AG10803 (cell line): Measurements from ENCODE around the genes HIPK2, KDM7A and MKRN1.

- RRBS, result no CpG with 5 or more reads among the region's 10 CpGs
Measured at GRCh38 chr7:139643809-139644607, 120.5 kb downstream of the CLEC2L start.

- RRBS, result no CpG with 5 or more reads among the region's 9 CpGs
Measured at GRCh38 chr7:139672781-139673728, 104.7 kb downstream of the HIPK2 start.

GRCh38 chr7:139767134-139767832, 10.5 kb downstream of the HIPK2 start:
- RRBS, result no CpG with 5 or more reads among the region's 2 CpGs

DNA sequence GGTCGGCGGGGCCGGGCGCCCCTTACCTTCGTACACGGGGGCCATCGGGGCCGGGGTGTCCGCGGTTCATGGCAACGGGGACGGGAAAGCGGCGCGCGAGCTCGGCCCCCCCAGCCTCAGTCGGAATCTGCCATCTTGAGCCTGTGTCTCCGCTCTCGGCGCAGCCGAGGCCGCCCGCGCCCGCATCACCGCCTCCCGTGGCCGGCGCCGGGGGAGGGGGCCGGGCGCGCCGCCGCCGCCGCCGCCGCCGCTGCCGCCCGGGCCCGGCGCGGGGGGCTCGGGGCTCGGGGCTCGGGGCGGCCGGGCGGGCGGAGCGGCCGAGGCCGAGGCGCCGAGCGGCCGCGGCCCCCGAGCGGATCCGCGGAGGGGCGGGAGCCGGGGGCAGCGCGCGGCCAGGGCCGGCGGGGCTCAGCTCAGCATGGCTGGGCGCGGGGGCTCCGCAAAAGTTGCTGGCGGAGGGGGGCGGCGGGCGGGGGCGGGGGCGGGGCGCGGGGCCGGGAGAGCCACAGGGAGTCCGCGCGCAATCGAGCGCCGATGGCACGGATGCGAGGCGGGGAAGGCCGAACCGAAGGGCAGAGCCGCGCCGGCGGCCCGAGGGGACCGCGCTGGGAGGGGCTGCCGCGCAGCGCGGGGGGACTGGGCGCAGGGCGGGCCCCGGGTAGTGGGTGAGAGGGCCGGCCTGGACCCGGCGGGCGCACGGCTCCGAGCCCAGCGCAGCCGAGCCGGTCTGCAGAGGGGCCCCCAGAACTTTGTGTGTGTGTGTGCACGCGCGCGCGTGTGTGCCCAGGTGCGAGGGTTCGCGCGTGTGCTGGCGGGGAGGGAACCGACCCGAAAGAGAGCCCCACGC, at the start of gene HIPK2:
TSS of gene HIPK2 (minus strand) at position 420 of the 847 bp plus-strand sequence.
- RRBS, result 1% methylated on average over 72 of the region's 131 CpGs

DNA sequence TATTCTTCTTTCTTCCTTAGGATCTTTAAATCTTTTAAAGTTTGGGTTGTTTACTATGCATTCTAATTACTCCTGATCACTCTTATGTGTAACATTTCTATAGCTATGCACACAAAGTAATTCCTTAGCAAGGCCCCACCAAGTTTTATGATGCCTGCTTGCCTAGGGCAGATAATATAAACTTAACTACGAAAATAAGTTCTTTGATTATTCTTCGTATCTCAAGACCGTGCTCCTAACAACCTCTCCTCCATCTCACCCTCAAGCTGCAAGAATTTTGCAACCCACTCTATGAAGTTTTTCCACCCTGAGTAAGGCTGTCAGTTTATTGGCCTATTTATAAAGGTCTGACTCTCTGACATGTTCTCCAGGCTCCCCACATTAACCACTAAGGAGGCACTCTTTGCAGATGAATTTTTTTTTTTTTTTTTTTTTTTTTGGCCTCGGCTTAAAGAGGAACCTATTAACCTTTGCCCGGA, 56.9 kb downstream of the TBXAS1 start:
- RRBS, result no CpG with 5 or more reads among the region's 5 CpGs

- RRBS, result no CpG with 5 or more reads among the region's 9 CpGs
Measured at GRCh38 chr7:139969467-139970073, 93.2 kb downstream of the PARP12 start.

DNA sequence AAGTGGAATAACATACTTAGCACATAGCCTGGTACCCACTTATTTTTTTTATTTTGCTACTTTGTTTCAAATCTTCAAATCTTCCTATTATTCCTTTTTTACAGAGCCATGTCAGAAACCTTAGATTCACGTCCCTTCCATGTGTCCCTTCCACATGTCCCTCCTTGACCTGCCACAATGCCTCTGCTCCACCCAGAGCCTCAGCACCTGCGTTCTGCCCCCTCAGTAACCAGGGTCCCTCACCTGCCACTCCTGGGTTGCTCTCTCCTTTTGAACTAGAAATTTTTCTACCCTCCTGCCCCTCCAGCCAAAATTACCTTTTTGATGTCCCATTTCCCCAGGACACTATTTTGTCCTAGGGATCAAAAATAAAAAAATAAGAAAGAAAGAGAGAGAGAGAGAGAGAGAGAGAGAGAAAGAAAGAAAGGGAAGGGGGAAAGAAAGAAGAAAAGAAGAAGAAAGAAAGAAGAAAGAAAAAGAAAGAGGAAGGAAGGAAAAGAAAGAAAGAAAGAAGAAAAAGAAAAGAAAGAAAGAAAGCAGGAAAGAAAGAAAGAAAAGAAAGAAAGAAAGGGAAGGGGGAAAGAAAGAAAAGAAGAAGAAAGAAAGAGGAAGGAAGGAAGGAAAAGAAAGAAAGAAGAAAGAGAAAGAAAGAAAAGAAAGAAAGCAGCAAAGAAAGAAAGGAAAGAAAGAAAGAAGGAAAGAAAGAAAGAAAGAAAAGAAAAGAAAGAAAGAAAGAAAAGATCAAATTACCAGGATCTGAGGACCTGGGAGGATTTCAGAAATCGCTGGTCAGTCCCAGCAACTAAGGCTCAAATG, 78.3 kb downstream of the PARP12 start:
- RRBS, result no CpG with 5 or more reads among the region's 3 CpGs

GRCh38 chr7:140038952-140039461, 23.7 kb downstream of the PARP12 start:
- RRBS, result no CpG with 5 or more reads among the region's 8 CpGs

GRCh38 chr7:140101872-140102369, 39.2 kb upstream of the PARP12 start:
- RRBS, result no CpG with 5 or more reads among the region's 6 CpGs

GRCh38 chr7:140153777-140154396, 22.9 kb downstream of the KDM7A start:
- RRBS, result no CpG with 5 or more reads among the region's 7 CpGs

DNA sequence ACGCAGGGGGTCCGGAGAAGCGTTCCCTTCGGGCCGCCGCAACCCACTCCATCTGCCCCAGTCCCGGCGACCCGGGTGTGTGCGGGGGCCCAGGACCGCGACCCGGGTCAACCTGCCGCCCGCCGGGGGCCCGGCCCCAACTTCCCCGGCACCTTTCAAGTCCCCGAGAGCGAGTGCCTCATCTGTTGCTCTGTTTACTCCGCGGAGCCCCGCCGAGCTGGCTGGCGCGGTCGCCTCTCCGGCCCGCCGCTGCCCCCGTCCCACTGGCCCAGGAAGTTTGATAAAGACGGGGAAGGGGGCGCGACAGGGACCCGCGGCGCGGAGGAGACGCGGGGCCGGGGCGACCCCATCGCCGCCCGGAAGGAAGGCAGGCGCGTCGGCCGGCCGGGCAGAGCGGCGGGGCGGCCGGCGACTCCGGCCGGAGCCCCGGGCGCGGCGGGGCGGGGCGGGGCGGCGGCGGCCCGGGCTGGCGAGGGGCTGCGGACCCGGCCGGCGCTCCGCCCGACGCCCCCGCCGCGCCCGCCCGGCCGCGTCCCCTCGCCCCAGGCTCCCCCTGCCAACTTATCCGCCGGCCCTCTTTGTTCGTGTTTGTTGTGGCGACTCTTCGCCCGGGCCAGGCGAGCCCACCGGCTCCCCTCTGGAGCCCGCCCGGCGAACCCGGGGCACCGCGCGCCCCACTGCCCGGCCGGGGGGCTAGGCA, 716 bp downstream of the KDM7A start:
- RRBS, result 2% methylated on average over 42 of the region's 100 CpGs

- RRBS, result 2% methylated on average over 76 of the region's 144 CpGs
Measured at GRCh38 chr7:140176617-140177518, at the start of gene KDM7A. Gene KDM7A, minus strand, starts transcription at chr7:140176983.

- RRBS, result no CpG with 5 or more reads among the region's 8 CpGs
Measured at GRCh38 chr7:140212532-140213091, 35.8 kb upstream of the KDM7A start.

- RRBS, result no CpG with 5 or more reads among the region's 6 CpGs
Measured at GRCh38 chr7:140213664-140214709, 37.2 kb upstream of the KDM7A start.

DNA sequence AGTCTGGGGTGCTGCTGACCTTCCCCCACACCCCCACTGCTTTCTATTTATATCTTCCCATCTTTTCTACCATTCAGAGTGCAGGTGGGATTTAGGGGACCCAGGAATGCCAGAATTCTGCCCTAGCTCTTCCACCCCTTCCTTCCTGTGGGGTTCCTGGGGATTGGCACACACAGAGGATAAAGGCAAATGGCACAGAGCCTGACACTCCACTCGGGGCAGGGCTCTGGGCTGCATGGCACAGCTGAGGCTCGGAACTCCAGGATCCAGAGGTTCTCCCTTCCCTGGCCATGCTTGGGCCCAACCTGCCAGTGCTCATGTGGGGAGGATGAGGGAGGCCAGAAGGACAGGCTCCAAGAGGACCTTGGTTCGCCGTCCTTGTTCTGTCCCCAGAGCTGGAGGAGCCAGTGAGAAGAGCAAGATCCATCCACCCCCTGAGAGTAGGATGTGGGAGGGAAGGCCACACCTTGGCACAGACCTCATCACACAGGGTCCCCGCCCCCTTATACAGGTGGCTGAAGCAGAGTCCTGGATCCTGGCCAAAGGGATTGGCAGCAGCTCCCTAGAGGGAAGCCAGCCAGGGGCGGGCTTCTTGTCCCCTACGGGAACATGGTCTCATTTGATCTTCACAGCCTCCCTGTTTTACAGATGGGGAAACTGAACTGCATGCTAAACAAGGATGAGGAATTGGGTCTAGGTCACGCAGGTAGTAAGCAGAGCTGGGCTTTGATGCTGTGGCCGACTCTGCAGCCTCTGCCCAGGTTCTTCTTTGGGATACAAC, 61.9 kb upstream of the KDM7A start:
- RRBS, result no CpG with 5 or more reads among the region's 9 CpGs

DNA sequence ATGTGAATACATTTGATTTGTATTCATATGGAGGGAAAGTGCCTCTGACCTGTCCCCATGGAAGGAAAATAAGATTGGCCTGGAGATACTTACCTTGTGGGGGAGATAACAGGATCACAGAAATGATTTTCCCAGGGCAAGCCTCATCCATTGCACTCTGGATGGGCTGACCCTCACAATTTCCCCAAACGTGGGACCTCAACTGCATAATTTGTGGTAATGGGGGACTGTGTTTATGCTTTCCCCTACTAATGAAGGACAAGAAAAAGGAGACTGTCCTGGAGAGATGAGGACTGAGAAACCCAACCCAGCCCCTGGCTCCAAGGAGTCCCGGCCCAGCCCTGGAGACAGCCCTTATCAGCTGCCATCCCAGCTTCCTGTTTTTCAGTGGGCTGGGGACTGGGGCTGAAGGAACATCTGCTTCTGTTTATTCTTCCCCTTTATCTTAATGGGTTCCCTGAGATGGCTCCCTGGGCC, 65.0 kb upstream of the KDM7A start:
- RRBS, result no CpG with 5 or more reads among the region's 2 CpGs

DNA sequence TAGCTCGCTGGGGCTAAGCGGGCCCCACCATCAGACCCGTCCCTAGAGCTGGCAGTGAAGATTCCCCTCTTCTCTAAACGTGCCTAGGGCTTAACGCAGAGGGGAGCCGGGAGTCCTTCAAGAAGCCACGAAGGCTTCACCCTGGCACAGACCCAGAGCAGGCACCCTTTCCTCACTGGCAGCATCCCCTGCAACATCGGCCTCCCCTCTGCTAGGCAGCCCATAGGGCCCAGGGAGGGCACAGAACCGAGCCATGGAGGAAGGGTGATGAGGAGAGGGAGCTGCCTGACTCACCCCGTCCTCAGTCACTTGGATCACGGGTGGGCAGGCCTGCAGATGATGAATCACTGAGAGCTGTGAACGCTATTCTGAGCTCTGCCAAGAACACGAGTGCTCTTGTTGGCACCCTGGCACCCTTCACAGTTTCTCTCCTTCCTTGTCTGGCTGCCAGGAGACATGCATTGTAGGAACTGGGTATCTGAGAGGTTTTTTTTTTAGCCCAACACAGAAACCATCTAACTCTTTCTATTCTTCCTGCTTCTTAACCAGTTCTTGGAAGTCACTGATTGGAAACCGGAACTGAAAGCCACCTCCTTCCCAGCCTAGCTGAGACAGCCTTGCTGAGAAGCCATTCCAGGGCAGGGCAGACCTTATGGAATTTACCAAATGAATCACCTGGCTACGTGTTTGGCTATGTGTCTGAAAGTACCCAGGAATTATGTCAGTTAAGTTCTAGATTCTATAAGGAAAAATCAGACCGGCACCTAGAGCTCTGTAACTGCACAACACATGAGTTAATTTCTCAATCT, 82.2 kb downstream of the SLC37A3 start:
- RRBS, result no CpG with 5 or more reads among the region's 16 CpGs

DNA sequence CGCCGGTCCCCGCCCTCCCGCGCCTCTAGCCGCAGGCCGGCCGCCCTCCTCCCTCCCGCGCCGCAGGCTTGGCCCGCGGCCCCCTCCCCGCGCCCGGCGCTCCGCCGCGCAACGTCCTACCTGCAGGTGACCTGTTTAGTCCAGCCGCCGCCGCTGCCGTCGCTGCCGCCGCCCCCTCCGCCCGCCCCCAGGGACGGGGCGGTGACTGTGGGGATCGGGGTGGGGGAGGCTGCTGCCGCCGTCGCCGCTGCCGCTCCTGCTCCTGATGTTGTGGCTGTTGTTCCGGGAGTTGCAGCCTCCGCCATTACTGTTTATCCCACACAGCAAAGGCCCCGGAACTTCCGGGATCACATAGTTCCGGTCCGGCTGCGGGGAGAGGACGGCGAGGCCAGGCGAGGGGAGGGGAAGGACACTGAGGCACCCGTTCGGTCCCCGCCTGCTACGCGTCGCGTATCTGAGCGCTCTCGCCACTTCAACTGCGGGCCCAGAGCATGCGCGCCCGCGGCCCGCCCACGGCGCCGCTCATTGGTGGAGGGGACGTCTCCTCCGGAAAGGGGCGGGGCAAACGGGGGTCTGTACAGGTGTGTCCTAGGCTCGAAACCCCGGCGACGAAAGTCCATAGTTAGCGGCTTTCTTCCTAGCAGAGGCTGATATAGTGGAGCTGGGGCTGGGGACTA, at the start of gene MKRN1:
TSS of gene MKRN1 (minus strand) at position 466 of the 677 bp plus-strand sequence.
- RRBS, result 3% methylated on average over 17 of the region's 75 CpGs

DNA sequence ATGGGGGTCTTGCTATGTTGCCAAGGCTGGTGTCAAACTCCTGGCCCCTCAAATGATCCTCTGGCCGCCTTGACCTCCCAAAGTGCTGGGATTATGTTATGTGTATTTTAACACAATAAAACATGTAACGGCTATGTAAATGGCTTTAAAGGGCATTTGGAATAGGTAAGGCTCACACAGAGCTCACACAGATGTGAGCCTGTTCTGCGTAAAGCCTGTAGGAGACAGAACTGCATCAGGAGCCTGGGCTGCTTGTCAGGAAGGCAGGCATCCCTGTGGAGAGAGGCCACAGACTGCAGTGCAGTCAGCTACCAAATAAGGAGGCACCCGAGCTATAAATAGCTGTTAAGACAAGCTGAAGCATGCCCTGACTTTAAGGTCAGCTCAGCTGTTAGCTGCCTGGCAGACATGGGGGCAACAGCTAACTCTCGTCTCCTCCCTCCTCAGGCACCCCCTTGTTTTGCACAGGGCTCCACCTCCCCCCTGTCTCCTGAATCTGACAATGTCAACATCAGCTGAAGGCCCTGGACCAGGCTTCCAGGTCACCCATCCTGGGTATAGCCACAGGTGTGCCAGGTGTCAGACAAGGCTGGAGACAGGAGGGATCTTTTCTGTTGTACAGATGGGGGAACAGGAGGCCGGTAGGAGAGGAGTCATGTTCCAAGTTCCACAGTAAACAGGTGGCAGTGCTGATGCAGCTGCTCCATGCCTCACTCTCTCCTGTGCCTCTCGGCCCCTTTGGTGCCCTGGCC, 27.5 kb upstream of the MKRN1 start:
- RRBS, result no CpG with 5 or more reads among the region's 7 CpGs

- RRBS, result no CpG with 5 or more reads among the region's 21 CpGs
Measured at GRCh38 chr7:140625993-140627205, 14.2 kb downstream of the DENND2A start.